Myometrial cell (primary cell): Measurements from ENCODE around the gene FAM89A.

DNA sequence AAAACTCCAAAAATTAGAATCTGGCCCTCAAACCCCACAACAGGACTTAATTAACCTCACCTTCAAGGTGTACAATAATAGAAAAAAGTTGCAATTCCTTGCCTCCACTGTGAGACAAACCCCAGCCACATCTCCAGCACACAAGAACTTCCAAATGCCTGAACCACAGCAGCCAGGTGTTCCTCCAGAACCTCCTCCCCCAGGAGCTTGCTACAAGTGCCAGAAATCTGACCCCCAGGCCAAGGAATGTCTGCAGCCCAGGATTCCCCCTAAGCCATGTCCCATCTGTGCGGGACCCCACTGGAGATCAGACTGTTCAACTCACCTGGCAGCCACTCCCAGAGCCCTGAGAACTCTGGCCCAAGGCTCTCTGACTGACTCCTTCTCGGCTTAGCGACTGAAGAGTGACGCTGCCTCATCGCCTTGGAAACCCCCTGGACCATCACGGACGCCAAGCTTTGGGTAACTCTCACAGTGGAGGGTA is 38.9 kb upstream of the COG2 start:
- RAMPAGE, long total RNA: no peak

- RAMPAGE, long total RNA: no peak
These were observed 13.2 kb upstream of the AGT start for GRCh38 chr1:230727041-230727639.

- RAMPAGE, long total RNA: no peak
These were observed 7.4 kb upstream of the CAPN9 start for GRCh38 chr1:230739802-230740210.

GRCh38 chr1:230866139-230867014 is 1.9 kb downstream of the C1orf198 start:
- RAMPAGE, long total RNA: no peak

DNA sequence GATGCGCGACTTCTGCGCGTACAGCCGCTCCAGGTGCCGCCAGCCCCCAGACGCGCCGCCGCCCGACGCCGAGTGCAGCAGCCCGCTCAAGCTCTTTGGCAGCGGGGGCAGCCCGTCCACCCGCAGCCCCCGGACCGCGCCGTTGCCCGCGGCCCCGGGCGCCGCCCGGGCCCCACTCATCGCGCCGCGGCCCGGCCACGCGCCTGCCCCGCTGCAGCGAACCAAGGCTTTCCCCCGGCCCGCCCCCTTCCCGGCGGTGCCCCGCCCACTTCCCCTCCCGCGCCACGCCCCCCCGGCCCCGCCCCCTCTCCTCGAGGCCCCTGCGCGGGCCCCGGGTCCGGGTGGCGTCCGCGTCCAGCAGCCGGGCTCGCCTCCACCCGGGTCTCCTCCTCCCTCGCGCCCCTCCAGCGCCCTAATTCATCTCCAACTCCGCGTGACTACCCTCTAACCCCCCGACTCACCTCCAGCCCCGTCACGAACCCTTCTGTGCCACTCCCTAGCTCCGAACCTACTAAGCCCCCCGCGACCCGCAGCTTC is at the start of gene FAM89A:
Gene FAM89A, minus strand, starts transcription at position 223 of the 537 bp plus-strand sequence.
- RAMPAGE, long total RNA: no peak

DNA sequence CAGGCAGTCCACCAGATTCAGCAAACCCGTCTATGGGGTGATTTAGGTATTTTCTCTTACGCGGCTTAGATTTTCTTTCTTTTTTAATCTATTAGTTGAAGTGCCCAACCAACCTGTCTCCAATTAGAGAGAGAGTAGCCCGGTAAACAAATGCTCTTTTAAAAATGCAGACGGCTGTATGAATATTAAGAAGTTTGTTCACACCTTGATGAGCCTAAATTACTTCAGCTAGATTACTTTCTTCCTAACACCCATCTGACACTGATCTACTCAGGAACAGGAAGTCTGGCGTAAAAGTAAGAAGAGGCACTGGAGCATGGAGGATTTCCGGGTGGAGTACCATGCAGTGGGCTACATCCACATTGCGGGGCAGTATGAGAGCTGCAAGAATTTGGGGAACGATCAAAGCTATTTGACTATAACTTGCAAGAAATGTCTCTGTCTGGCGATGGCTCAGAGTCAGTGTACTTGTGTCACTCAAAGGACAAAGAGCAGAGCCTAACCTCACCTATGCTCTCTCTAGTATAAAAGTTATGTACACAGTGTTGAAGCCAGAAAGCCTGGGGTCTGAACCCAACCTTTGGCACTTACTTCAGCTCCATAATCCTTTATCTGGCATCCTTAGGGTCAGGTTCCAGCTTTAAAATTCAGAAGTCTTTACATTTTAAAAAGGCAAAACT is 8.1 kb downstream of the C1orf131 start:
- RAMPAGE, long total RNA: no peak

DNA sequence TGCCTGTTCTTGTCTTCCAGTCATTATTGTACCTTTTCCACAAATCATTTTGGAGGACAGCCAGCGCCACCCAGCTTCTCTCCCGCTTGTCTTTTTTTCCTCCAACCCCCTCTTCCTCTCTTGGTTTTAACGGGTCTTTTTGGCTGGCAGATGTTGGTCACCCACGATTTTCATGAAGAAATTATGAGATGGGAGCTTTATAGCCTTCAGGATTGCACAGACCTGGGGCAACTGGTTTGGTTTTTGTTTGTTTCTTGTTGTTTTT is 896 bp downstream of the GNPAT start:
- RAMPAGE, long total RNA: no peak

- RAMPAGE, long total RNA: no peak
These were observed 1.7 kb downstream of the EXOC8 start for GRCh38 chr1:231335715-231336687.

DNA sequence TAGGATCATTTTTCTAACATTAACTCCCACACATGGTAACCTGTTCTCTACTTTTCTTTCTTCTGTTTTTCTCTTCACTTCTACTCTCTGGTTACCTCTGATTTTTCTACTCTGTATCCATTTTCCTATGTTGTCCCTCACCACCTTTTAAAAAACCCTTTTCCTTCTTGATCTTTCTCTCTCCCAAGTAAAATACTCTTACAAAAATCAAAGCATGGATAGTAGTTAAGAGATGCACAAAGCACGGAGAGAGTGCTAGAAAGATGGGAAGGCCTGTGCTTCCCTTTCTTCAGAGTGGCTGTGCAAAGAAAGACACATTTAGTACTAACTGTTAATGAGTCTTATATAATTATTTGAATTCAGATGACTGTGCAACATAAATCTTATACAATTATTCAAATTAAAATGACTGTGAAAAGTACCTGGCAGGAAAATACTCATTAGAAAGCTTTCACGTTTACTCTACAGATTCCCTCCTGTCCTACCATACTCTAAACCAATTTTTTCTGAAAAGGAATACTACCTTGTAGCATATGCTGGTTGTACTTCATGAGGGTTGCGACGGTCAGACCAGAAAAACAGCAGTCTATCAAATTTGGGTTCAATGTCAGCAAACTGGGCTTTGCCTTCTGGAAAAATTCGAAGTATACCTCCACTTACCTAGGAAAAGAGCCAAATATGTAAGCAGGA is 32.1 kb downstream of the SPRTN start:
- RAMPAGE, long total RNA: no peak

- RAMPAGE, long total RNA: no peak
These were observed 13.9 kb upstream of the DISC1 start for GRCh38 chr1:231612512-231613296.

- RAMPAGE, long total RNA: no peak
These were observed 151.5 kb downstream of the DISC1 start for GRCh38 chr1:231777799-231778711.

DNA sequence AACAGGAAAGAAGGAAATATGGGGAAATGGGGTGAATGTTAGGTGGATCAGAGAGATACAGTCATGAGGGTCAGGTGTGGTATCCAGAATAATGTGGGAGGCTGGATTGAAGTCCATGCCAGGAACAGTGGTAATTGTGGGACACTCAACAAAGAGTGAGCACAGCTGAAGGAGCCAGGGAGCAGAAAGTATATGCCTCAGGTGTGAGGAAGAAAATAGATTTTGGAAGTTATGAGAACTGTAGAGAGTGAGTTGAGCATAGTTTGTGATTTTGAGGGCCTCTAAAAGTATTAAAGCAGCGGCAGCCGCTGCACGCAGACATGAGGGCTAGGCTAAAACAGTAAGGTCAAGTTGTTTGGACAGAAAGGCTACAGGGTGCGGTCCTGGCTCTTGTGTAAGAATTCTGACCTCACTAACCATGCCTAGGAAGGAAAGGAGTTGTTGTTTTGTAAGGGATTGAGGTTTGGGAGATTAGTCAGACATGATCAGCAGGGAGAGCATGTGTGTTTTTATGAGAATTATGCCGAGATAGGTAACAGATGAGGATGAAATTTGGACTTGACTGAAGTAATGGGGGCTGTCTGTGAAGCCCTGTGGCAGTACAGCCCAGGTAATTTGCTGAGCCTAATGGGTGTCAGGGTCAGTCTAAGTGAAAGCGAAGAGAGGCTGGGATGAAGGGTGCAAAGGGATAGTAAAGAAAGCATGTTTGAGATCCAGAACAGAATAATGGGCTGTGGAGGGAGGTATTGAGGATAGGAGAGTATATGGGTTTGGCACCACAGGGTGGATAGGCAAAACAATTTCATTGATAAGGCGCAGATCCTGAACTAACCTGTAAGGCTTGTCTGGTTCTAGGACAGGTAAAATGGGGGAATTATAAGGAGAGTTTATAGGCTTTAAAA is 205.6 kb downstream of the DISC1 start:
- RAMPAGE, long total RNA: no peak

DNA sequence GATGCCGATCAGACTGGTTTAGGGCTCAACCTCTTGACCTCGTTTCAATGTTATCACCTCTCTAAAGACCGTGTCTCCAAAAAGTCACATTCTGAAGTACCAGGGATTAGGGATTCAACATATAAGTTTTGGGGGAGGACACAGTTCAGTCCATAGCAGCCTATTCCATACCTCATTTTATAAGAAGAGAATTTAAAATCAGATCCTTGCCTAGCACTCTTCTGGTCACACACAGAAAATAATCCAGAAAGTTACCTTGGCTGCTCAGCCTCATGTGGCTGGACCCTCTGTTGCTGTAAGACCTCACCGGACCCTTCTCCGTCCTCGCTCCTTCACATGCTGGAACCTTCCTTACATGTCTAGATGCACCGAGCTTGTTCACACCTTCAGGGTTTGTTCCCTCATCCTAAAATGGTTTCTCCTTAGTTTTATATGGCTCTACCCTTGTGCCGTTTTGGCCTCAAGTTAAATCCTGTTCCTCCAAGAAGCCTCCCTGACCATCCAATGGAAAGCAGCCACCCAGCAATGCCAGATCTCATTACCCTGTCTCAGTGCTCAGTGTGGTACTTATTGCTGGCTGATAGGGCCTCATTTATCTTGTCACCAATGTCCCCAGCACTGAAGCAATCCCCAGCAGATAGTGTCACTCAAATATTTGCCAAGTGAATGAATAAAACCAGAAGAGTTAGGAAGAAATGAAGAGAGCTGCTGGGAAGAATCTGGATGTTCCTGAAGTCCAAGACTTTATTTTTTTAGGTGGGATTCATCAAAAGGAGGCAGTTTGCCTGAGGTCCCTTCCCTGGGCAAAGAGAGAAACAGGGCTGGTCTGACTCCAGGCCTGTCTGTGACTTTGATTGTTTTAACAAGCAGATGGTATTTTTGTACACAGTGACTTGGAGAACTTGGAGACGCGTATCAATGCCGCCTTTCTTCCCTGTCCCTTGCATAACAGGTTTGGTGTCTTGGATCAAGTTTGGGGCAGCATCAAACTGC is 221.0 kb downstream of the DISC1 start:
- RAMPAGE, long total RNA: no peak

GRCh38 chr1:232322144-232322777 is 307.7 kb downstream of the SIPA1L2 start:
- RAMPAGE, long total RNA: no peak

- RAMPAGE, long total RNA: no peak
These were observed 201.6 kb downstream of the SIPA1L2 start for GRCh38 chr1:232428083-232428911.

- RAMPAGE, long total RNA: no peak
These were observed 785 bp downstream of the SIPA1L2 start for GRCh38 chr1:232628946-232629750.

- RAMPAGE, long total RNA: no peak
These were observed 39.0 kb upstream of the MAP10 start for GRCh38 chr1:232766058-232766726.

DNA sequence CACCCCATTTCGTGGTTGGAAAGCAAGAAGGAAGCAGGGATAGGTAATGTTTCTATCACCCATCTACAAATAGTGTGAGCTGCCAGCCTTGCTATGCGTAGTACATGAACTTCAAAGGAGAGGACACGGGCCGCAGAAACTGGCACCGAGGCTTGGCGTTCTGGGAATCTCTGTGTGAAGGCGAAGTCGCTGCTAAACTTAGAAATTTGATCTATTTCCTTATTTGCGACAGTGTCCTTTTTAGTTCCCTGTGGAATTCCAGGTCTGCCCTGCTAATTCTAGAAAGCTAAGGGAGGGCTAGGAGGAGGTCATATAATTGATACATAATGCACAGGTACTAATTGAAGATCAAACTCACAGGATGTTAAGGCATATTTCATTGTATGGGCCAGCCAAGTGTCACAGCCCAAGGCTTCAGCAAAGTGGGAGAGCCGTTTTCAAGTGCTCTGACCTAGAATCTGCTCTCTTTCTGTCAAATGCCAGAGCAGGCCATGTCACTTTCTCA is 49.5 kb upstream of the NTPCR start:
- RAMPAGE, long total RNA: no peak

GRCh38 chr1:232950952-232951228 is 479 bp downstream of the NTPCR start:
- RAMPAGE, long total RNA: no peak

DNA sequence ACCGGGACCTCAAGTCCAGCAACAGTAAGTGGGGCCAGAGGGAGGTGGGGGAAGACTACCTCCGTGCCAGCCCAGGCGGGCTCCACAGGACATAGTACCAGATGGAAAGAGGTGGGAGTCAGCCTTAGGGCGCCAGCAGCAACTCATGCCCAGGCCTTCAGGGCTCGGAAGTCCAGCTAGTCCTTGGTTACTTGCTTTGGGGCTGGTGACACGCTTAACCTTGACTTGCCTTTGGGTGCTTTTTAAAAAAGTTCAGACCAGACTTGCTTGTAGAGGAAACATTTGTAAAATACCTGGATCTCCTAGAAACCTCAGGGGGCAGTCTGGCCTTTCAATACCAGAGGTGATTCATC is 1.3 kb downstream of the MAP3K21 start:
- RAMPAGE, long total RNA: no peak